ENCODE measurements around a stretch of chr3.

DNA sequence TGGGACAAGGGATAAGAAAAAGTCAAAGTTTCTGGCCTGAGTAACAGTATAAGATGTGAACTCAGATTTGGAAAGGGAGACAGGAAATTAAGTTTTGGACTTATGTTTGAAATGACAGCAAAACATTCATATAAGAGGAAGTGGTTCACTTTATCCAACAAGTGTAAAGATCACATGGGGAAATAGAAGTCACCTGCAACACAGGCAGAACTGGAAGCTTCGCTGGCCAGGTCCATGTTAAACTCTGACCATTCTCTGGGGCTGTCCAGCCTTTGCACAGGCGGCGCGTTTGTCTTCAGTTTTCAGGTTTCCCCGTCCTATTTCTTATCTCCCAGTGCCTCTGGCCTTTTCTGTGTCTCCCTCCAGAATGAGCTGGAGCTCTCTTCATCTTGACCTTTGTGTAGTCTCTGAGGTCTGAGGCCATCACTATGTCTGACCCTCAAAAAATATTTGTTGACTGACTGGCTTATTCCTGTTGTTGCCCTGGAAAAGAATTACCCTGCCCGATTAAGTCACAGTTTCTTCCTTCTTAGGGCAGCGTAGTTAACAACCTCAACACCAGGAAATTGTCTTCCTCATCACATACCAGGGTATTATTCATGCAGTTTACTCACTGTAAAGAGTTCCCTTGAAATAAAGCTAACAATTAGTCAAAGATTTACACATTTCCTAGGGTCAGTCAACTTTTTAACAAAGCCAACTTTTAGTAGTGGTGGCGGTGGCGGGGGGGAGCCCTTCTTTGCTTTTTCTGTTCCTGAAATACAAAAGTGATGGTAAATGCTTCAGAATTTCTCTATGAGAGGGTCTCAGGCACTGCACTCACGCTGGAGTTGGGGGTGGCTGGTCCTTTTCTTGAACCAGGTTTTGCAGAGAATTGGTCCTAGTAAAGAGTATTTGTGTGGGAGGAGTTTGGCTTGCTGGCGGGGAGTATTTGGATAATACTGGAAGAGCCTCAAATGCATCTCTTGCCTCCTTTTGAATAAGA, 908 bp upstream of the RASA2 start:
- PRO-cap = bidirectional peak, plus-strand start at position 591 of the sequence, minus-strand start at position 369 of the sequence

DNA sequence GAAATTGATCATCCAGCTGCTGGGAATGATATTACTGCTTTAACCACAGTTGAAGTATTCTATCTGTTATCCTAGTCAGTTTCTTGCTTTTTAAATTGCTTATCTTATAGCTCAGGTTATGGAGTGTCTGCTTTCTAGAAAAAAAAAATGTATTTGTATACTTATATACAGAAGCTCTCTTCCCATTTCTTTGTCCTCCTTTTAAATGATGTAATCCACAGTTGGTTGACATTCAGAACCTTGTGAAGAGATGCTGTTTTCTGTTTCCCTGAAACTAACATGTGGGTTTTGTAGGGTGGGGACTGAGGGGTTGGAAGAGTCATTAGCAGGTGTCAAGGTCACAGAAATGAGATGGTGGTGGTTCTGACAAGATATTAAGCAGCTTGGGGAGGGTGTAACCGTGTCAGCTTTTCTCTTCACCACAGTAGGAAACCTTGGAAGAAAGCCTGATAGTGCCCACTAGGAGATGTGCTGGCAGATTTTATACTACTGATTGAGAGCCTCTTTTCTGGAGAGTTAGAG, 2.3 kb downstream of the RASA2 start:
- PRO-cap = unidirectional peak, plus-strand start at position 343 of the sequence

DNA sequence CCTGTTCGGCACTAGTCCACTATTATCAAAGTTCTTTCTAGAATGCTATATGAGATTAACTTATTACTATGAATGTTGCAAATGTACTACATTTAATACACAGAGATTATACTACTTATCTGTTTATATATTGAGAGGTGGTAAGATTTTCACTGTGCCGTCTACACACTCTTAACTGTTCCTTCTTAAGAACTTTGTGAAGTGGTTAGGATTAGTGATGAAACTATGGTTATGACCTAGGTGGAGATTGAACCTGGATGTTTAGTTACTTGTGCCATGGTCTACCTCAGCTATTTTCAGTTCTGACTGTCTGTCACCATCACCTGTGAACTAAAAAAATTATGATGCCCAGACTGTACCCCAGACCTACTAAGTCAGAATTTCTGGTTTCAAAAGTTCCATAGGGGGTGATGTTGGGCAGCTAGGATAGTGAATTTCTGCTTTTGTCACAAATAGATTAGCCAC, 6.3 kb downstream of the RASA2 start:
- PRO-cap = no peak

DNA sequence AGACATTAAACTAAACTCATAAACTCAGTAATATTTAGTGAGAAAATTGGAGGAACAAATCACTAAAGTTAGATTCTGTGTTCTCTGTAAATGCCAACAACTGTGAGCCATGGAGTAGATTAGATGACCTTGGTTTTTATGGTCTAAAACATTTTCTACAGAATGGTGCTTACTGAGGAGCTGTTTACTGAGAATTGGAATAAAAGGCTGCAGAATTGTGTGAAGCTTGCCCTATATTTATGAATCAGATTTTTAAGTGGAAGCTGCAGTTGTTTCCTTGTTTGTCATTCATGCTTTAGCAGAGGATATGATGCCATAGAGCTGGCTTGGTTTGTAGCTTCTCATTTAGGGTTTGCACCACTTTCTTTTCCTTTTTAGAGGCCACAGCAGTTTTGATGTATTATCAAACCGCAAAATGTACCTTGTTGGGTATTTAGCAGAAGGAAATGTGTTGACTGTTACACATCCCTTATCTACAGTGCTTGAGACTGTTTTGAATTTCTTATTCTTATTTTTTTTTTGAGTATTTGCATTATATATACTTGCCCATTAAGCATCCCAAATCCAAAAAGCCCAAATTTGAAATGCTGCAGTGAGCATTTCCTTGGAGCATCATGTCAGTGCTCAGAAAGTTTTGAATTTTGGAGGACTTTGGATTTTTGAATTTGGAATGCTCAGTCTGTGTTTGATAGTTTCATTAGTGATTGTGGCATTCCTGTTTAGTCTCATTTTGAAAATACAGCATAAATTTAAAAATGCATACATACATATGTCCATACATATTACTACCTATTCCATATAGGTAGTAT, 66.3 kb downstream of the RASA2 start:
- PRO-cap = no peak

DNA sequence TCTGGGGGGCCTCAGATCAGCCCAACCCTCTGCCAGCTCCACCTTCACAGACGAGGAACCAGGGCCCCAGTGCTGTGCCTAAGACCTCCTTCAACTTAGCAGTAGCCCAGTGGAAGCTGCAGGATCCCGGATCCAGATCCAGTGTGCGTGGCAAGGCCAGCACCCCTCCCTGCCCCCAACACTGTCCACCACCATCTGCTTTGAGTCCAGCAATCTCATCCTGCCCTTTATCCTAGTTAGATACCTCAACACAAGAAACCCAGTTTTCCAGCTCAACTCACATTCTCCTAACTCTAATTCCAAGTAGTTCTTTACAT, 201 bp downstream of the GRK7 start:
- PRO-cap = no peak

DNA sequence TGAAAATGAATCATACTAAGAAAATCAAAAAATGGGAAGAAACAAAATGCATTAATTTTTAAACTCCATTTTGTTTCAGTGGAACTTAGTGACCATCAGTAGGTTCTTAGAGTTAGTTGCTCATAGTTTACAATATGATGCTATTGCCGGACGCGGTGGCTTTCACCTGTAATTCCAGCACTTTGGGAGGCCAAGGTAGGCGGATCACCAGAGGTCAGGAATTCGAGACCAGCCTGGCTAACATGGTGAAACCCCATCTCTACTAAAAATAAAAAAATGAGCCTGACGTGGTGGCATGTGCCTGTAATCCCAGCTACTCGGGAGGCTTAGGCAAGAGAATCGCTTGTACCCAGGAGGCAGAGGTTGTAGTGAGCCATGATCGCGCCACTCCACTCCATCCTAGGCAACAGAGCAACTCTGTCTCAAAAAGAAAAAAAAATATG, 43.1 kb downstream of the ATP1B3 start:
- PRO-cap = no peak

DNA sequence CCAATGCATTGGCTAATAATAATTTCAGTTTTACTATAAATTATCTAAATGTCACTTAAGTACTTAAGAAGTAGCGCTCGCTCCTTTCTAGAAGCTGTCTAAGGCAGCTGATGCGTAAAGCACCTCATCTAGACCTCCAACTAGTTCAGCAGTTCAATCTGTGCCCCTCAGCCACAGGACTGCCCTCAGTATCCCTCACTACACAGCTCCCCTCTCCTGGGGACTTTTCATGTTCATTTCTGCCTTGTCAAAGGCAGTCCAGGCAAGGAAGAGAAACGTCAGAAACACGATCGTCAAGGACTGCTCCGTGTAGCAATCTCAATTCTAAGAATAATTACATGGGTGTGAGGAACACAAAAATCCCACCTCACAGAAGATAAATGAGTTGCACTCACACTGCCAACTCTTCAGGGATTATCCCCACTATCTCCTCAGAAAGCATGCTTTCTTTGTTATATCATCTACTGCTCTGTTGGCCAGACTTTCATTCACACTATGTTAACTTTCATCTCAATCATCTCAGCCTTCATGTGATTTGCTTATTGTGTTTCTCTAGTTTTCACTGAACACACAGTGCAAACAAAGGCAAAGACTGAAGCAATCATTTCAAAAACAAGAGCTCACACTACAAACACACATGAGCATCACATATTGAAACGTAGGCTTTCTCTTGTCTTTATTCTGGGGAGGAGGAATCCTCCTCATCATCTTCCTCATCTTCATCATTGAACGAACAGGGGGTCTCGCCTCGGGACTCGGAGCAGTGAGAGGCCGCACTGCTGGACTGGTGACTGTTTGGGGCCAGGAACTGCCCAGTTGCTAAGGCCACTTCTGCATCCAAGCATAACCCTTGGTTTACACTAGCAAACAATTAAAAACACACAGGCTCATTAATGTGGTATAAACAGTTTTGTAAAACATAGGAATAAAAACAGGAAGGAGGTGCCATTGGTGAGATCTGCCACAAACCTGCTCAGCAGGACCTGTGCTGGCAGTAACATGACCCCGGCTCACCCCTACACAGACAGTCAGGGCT, 75.7 kb downstream of the ATP1B3 start:
- PRO-cap = no peak

GRCh38 chr3:142027054-142028202, 121.9 kb downstream of the TFDP2 start:
- PRO-cap = no peak

- PRO-cap = no peak
Measured at GRCh38 chr3:142488280-142488746, 40.5 kb upstream of the XRN1 start.

GRCh38 chr3:142602016-142602595, 5.9 kb downstream of the PLS1 start:
- PRO-cap = no peak

GRCh38 chr3:142888172-142888479, 757 bp downstream of the PCOLCE2 start:
- PRO-cap = no peak

- PRO-cap = no peak
Measured at GRCh38 chr3:142939951-142940351, 23.5 kb downstream of the PAQR9 start.

DNA sequence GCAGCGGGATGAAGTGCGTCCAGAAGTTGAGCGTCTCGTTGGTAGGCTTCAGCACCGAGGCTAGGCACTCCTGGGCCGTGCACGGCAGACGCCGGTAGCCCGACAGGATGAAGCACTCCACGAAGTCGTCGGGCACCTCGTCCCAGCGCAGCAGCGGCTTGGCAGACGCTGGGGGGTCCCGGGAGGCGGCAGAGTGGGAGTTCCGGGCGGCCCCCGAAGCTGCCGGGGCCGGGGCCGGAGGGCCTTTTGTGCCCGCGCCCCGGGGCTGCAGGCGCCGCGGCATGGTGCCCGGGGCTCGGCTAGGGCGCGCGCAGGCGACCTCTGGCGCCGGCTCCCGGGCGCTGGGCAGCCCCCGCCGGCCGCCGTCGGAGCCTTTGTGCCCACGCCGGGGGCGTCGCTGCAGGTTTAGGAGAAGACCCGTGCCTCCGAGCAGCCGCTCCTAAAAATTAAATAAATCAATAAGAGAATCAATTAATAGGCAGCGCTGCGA, 375 bp downstream of the PAQR9 start:
- PRO-cap = no peak

GRCh38 chr3:143000466-143000880, 897 bp upstream of the U2SURP start:
- PRO-cap = no peak

GRCh38 chr3:143120398-143120820, 838 bp downstream of the CHST2 start:
- PRO-cap = no peak

DNA sequence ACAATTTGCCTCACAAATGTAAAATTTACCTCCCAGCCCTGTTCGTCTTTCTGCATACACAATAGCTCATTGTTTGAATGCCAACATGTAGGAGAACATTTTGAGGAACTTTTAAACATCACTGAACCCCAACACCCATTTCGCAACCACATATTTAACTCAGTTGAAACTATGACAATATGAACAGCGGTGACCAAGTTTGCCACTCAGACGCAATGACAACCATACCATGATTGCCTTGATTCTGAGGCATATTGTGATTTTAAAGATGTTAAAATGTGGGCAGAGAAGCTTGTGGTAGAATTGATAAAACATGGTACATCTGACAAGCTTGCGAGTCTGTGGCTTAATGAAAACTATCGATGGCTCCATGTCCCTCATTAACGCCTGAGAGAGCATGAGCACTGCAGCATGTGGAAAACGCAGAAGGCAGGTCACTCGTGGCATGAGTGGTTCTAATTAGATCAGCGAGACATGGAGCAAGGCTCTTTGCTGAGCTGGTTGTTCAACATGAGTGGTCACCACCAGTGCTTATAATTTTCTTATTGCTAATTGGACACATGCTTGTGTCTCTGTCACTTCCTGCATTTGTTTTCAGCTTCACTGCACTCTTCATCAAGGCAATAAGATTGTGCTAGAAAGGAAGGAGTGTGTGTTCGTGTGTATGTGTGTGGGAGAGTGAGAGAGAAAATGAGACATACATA, 116.8 kb downstream of the CHST2 start:
- PRO-cap = no peak

- PRO-cap = no peak
Measured at GRCh38 chr3:143326314-143327079, 206.9 kb downstream of the CHST2 start.

GRCh38 chr3:143813105-143813607, 35.1 kb downstream of the SLC9A9 start:
- PRO-cap = no peak

GRCh38 chr3:143824257-143824822, 23.9 kb downstream of the SLC9A9 start:
- PRO-cap = no peak

DNA sequence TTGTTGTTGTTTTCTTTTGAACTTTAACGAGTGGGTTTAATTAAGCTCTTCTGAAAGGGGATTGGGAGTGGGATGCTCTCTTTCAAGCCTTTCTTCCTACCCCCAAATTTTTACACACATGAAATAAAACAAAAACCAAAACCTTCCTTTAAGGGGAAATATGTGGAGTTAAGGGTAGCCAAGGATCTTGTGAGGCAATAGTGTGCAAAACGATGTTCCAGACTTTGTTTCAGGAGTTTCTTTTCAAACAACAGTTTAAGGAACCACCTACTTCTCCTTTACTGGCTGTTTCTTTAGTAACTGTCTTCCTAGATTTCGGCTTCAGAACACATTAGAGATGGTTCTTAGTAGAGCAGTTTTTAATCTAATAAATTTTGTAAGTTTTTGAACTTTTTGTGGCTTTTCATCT, 5.7 kb downstream of the DIPK2A start:
- PRO-cap = no peak